ENCODE measurements around a stretch of chr10.

- PRO-cap, 2 experiments = no peak in any of the 2 experiments
- RAMPAGE, long total RNA, 4 experiments = start-site peak on the minus strand in 1 of 4 experiments, at chr10:124654865-124655046 at its widest, 18 reads per replicate
Observed at GRCh38 chr10:124654787-124655073, 89.4 kb downstream of the FAM53B start.

DNA sequence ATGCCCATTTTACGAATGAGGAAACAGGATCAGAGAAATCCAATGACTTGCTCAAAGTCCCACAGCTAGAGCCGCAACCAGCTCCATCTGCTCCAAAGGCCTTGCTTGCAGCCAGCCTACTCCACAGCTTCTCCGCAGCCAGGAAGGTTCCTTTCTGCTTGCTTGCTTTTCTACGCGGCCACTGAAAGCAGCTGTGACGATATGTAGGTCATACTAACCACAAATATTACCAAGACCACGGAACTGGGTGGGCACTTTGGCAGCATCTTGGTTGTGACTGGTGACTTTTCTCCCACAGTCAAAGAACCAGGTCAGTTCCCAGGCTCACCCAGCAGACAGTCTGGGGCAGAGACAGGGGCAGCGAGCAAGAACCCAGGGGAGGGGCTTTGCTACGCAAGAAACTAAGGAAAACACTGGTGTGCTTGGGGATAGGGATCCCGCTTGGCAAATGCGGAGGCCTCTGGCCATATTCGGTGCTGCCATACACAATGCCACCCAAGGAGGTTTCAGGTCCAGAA is 86.3 kb downstream of the FAM53B start:
- PRO-cap, 2 experiments = no peak in any of the 2 experiments
- RAMPAGE, long total RNA, 4 experiments = no peak in any of the 4 experiments

GRCh38 chr10:124671784-124672189 is 72.4 kb downstream of the FAM53B start:
- PRO-cap, 2 experiments = no peak in any of the 2 experiments
- RAMPAGE, long total RNA, 4 experiments = no peak in any of the 4 experiments

DNA sequence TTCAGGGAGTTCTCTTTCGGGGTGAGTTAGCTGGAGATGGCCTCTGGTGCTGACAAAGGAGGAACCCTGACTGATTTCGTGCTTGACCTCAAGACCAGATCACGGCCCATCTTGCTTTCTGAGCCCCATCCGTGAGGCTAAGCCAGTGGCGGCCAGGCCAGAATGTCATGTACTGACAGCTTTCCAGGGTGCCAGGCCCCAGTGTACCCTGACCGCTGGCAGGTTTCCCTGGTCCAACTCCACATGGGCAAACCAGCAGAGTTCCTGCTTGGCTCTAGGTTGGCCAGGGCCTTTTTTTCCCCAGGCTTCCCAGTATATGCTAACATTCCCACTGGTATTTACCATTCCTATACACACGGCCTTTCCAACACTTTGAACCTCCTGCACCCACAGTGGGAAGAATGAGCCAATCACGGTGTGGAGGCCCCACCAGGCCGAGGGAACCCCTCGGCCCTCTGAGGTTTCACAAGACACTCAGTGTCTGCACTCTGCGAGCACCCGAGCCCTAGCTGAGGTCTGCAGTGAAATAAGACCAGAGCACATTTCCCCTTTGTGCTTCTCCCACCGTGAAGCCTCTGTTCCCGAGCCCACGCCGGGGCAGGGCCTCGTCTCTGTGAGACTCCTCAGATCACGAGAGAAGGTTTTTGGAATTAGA is 44.1 kb downstream of the FAM53B start:
- PRO-cap, 2 experiments = no peak in any of the 2 experiments
- RAMPAGE, long total RNA, 4 experiments = no peak in any of the 4 experiments

GRCh38 chr10:124700888-124701087 is 43.4 kb downstream of the FAM53B start:
- PRO-cap, 2 experiments = no peak in any of the 2 experiments
- RAMPAGE, long total RNA, 4 experiments = no peak in any of the 4 experiments

GRCh38 chr10:124706203-124706880 is 37.8 kb downstream of the FAM53B start:
- PRO-cap, 2 experiments = no peak in any of the 2 experiments
- RAMPAGE, long total RNA, 4 experiments = no peak in any of the 4 experiments

DNA sequence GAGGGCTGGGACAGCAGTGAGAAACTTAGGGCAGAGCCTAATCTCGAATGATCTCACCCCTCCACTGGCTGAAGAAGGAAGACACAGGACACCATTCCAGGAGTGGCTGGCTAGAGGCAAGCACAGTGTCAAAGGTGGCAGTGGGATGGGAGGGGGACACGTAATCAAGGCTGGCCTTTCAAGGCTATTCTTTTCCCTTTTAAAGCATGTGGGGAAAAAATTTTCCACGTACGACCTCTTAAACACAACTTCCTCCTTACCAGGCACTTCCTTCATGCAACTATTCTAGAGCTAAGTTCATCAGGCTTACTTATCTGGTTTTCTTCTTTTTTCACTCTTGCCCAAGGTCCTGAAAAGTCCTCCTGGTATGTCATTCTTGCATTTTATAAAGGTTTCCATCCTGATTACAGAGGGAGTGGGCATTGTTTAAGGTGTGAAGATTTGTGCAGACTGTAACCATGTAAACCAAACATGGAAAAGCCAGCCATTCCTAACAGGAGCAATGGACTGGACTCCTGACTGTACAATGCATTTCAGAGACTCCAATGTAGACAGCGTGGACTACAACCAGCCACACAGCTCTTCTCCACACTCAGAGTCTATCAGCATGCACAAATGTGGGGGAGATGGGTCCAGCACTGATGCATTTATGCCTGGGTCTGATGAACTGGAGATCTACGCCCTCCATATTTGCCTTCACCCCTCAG is 14.8 kb downstream of the FAM53B start:
- PRO-cap, 2 experiments = no peak in any of the 2 experiments
- RAMPAGE, long total RNA, 4 experiments = no peak in any of the 4 experiments

GRCh38 chr10:124734610-124735427 is 9.4 kb downstream of the FAM53B start:
- PRO-cap, 2 experiments = no peak in any of the 2 experiments
- RAMPAGE, long total RNA, 4 experiments = no peak in any of the 4 experiments

- PRO-cap, 2 experiments = no peak in any of the 2 experiments
- RAMPAGE, long total RNA, 4 experiments = no peak in any of the 4 experiments
Observed at GRCh38 chr10:124745455-124745976, 1.3 kb upstream of the FAM53B start.

DNA sequence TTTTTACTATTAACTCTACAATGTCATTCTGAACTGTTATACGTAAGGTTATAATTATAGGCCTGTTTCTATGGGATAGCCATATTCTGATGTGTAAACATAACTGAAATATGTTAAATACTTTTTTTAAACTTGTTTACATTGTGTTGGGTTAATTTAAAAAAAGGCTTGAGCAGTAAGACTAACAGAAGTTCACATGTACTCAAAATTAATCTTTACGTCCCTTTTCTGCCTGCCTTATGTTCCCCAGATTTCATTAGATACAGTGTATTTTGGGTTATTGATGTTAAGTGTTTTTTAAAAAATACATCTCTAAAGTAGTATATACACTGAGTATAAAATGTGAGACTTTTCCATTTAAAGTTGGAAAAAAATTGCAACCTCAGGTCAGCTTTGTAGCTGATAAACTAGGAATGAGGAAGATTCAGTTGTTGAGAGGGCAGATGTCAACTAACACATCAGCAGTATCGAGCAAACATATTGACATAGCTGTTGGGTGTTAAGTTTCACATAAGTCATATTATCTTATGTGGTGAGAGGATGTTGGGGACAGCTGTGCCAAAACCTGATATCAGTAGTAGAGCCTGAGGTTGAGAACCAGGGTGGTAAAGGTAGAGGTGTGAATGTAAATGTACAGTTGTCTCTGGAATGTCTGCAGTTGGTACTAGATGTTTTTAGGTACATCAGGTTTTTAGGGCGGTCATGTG is 4.9 kb downstream of the ZRANB1 start:
- PRO-cap, 2 experiments = no peak in any of the 2 experiments
- RAMPAGE, long total RNA, 4 experiments = no peak in any of the 4 experiments

DNA sequence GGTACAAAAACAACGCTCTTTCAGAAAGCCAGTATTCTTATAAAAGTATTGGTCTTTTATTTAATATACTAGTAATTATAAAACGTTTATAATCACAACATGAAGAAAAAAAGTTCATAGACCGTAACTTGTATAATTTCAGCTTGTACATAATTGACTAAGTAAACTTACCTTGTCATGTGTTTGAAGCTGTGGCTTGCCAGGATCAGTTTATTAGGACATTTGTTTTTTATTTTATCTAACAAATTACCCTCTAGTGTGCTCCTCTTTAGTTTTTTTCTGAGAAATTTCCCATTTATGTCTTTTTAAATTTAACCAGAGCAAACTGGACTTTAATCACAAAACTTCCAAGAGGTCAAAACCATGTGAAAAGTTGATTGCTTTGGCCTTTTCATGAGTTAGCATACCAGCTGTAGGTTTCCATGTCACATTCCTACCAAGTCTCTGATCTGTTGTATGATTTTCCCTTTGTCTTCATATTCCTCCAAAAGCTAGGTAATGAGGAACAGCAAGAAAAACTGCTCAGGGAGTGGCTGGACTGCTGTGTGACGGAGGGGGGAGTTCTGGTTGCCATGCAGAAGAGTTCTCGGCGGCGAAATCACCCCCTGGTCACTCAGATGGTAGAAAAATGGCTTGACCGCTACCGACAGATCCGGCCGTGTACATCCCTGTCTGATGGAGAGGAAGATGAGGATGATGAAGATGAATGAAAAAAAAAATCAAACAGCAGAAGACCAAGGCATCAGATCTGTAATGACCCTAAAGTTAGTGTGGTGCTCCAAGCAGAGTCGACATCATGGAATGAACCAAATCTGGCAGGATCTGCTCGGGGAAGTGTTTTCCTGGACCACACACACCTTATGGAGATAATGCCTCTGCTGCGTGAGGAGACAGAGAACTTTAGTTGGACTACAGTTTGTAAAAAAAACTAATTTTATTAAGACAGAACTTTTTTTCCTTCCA is 42.6 kb downstream of the ZRANB1 start:
- PRO-cap, 2 experiments = no peak in any of the 2 experiments
- RAMPAGE, long total RNA, 4 experiments = no peak in any of the 4 experiments

DNA sequence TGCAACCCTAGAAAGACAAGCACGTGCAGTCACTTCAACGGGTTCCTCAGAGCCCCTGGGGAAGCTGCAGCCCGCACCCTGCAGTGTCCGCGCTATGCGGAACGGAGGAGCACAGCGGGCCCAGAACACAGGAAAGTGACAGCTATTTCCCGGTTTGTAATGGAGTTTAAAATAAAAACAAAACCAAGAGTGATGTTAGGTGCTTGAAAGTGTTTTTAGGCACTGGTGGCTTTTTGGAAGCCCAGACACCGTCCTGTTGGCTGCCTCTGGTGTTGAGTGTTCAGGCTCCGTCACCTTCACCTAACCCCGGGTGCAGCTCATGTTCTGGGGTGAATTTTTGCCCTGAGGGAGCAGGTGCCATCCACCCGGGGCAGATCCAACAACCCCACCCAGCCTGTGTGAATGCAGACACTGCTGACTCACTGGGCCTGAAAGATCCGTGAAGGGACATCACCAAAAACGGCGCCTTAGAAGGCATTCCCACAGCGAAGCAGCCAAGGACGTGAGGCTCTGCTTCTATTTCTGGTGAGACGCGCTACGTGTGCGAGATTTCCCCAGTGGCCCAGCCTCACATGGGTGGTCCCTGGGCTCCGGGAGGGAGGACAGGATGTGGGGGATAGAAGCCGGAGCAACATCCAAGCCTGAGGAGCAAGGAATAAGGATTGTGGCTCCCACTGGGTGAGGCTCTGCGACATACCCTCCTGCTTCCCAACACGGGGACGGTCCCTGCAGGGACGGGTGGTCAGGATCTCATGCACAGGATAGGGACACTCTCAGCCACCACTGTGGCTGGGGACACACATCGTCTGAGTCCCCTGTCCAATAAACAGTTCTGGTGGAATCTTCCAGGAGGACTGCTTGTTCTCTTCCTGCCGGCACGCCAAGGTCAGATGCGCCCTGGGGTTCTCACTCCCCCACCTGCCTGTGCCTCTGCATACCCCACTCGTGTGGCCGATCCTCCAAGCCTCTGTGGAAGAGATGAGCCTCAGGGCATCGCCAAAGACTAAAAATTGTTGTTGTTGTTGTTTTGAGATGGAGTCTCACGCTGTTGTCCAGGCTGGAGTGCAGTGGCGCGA is 15.9 kb downstream of the CTBP2 start:
- PRO-cap, 2 experiments = no peak in any of the 2 experiments
- RAMPAGE, long total RNA, 4 experiments = no peak in any of the 4 experiments

DNA sequence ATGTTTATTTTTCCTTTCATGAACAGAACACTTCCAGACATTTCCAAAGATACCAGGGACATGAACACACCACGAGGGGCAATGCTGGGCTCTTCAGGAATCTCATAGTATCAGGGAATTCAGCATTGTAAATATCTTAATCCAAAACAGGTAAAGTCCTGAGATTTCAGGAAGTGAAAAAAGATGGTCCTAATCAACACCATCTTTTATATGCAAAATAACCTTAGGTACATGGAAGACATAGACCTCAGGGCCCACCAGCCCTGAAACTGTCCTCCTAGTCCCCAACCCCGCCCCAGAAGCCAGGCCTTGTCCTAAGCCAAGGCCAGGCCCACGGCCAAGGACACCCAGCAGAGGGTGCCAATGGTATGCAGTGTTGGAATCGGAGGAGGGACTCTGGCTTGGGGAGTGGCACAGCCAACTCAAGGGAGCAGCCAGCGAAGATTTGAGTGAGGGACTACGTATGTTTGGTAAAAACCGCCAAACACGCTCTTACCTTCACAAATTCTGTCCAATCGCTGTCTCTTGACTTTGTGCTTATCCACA is 10.7 kb upstream of the CTBP2 start:
- PRO-cap, 2 experiments = no peak in any of the 2 experiments
- RAMPAGE, long total RNA, 4 experiments = no peak in any of the 4 experiments

DNA sequence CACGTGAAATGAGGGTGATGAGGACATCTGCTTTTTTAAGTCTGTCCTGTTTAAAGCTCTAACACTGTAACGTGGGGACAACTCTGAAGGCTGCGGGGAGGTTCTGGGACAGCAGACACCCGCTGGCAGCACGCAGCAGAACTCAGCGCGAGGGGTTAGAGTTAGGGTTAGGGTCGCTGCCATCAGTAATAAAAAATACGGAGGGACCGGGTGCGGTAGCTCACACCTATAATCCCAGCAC is 34.4 kb upstream of the CTBP2 start:
- PRO-cap, 2 experiments = peak in 1 of 2 experiments; most common plus-strand start position 88 of the sequence (in 1)
- RAMPAGE, long total RNA, 4 experiments = no peak in any of the 4 experiments

GRCh38 chr10:125085701-125086277 is 57.9 kb upstream of the CTBP2 start:
- PRO-cap, 2 experiments = no peak in any of the 2 experiments
- RAMPAGE, long total RNA, 4 experiments = no peak in any of the 4 experiments

GRCh38 chr10:125104085-125105434 is 76.7 kb upstream of the CTBP2 start:
- PRO-cap, 2 experiments = no peak in any of the 2 experiments
- RAMPAGE, long total RNA, 4 experiments = start-site peak on the minus strand in 1 of 4 experiments, at chr10:125104096-125105093 at its widest, 16 reads per replicate

DNA sequence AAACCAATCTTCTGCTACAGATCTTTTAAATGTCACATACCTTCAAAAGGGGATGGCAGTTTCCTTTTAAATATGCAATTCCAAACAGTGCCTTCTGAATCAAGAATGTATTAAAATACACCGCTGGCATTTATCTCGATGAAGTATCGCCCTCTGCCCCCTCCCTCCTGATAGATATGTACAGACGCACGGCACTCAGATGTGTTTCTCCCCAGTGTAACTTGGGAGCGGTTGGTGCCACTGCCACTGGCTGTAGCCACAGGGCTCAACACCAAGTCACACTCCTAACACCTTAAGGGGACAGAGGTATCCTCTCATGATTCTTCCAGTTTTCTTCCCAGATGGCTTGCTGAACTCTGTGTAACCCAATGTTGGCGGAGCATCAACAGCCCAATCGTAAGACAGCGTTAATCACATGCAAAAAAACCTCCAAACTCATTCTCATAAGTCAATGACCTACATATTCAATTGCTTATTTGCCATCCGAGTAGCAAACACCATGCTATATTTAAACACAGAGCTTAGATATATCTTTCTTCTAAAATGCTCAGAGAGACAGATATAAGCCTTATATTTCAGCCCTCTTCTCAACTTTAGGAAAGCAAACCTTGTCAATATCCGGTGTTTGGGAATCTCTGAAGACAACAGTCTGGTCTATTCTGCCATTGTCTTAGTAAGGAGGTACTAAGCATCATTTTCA is 97.1 kb upstream of the CTBP2 start:
- PRO-cap, 2 experiments = peak in 1 of 2 experiments; most common plus-strand start position 214 of the sequence (in 1); most common minus-strand start position 172 of the sequence (in 1)
- RAMPAGE, long total RNA, 4 experiments = no peak in any of the 4 experiments

- PRO-cap, 2 experiments = no peak in any of the 2 experiments
- RAMPAGE, long total RNA, 4 experiments = start-site peak on the minus strand in 1 of 4 experiments, at chr10:125134354-125134767 at its widest, 6 reads per replicate
Observed at GRCh38 chr10:125134234-125134885, 106.5 kb upstream of the CTBP2 start.

DNA sequence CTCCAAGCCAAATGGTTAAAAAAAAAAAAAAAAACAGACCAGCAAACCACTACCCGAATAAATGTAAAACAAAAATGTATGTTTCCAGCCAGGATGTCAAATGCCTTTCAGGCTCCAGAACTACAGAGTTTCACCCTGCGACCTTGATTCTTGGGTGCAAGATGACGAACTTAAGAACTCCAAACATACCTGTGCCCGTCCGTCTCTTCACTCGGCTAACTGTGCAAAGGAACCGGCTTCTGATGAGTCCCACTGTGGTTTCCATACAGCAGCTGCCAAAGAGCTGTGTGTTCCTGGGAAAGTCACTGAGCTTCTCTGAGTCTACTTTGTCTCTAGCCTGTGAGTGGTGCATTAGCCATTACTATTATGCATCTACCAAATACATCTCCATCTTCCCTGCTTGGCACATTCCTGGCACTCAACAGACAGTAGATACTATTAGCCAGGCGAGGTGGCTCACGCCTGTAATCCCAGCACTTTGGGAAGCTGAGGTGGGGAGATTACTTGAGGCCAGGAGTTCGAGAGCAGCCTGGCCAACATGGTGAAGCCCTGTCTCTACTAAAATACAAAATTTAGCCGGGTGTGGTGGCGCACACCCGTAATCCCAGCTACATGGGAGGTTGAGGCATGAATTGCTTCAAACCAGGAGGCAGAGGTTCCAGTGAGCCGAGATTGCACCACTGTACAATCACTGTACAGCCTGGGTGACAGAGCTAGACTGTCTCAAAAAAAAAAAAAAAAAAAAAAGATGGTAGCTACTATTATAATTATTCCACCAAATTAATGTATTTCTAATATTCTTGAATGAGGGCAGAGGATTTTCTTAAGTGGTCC is 111.0 kb upstream of the CTBP2 start:
- PRO-cap, 2 experiments = no peak in any of the 2 experiments
- RAMPAGE, long total RNA, 4 experiments = no peak in any of the 4 experiments

GRCh38 chr10:125147936-125149004 is 120.4 kb upstream of the CTBP2 start:
- PRO-cap, 2 experiments = no peak in any of the 2 experiments
- RAMPAGE, long total RNA, 4 experiments = no peak in any of the 4 experiments

All from upper lobe of left lung (tissue), 5 donors.